Bronchial lymph node (tissue), 1 donor: ENCODE measurements around a stretch of chr21.

DNA sequence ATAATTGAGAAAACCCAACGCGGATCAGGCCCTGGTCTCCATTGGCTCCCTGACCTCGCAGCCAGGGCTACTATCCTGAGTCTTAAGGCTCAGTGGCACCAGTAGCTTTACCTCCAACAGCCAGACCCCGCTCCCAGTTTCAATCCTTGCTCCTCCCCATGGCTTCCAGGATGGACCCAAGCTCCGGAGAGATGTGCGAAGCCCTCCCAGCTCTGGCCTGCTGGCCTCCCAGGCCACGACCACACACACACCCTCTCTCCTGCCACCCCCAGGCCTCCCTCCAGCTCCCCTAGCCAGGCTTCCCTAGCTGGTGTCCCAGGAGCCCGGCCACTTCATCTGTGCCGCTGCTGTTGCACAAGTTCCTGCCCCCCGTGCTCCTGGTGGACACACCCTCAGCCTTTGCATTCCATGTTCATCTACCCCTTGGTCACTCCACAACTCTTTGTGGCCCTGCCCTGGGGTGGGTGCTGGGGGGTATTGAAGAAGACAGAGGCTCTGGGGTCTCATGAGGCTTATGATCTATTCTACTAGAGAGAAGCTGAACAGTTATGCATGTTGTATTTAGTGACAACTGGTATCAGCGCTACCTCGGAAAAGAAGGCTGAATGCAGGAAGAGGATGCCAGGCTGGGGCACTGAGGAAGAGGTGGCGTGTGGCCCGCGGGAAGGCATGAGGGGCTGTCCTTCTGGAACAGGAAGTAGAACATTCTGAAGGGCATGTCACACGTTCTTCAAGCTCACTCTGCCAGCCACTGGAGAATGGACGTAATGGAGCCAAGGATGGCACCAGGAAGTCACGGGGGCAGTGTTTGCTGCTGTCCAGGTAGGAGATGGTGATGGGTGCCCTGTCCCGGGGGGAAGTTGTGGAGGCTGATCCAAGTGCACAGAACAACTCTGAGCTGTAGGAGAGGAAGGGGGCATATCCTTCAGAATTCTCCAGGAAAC lies 172.5 kb downstream of the PSMG1 start:
- PRO-cap, result no peak

- PRO-cap, result no peak
These were observed 57.4 kb downstream of the PSMG1 start for GRCh38 chr21:39125769-39126333.

- PRO-cap, result no peak
These were observed 5.5 kb upstream of the PSMG1 start for GRCh38 chr21:39188726-39189099.

GRCh38 chr21:39198693-39199483 lies 15.6 kb upstream of the PSMG1 start:
- PRO-cap, result no peak

GRCh38 chr21:39346548-39347013 lies 2.3 kb downstream of the HMGN1 start:
- PRO-cap, result no peak

GRCh38 chr21:39647529-39647921 lies 34.8 kb downstream of the B3GALT5 start:
- PRO-cap, result no peak

- PRO-cap, result no peak
These were observed 38.5 kb downstream of the B3GALT5 start for GRCh38 chr21:39651193-39651726.

DNA sequence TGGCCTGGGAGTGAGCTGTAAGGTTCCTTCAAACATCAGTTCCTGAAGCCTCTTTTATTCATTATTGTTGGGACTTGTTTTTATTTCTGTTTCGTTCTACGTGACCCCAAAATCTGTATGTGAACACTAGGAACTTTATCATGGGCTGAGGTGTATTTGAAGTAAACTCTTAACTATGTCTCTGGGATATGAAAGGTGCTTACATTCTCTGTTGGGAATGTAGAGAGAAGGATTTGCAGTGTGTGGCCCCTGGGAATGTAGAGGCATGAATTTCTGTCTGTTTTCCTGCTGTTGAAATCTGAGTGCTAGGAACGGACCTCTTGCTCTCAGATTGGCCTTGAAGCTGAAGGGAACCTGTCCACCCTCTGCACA lies 58.8 kb downstream of the B3GALT5 start:
- PRO-cap, result no peak

DNA sequence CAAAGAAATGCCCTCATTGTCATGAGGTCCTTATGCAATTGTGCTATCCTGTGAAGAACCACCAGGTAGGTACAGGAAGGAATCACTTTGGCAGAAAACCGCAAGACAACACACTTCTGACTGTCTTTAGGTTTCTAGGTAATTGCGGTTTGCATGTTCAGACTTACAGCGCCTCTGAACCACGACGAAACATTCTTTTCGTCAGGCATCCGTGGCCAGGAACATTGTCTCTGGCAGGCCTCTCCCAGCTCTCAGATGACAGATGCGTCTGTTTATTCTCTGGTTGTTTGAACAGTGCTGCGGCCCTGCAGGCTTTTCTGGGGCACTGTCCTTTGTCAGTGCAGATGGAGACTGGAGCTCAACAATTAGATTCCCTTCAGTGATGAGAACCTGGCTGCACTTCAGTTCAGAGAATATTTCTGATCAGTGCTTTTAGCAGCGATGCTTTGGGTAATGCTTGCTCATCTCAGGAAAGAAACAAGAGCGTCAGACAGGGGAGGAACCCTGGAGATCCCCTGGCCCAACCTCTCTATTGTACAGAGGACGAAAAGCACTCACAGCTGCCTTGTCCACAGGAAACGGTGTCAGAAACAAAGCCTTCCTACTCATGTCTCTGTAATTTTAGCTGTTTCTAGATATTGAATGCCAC lies 63.4 kb downstream of the B3GALT5 start:
- PRO-cap, result unidirectional peak, plus-strand start at position 574 of the sequence

DNA sequence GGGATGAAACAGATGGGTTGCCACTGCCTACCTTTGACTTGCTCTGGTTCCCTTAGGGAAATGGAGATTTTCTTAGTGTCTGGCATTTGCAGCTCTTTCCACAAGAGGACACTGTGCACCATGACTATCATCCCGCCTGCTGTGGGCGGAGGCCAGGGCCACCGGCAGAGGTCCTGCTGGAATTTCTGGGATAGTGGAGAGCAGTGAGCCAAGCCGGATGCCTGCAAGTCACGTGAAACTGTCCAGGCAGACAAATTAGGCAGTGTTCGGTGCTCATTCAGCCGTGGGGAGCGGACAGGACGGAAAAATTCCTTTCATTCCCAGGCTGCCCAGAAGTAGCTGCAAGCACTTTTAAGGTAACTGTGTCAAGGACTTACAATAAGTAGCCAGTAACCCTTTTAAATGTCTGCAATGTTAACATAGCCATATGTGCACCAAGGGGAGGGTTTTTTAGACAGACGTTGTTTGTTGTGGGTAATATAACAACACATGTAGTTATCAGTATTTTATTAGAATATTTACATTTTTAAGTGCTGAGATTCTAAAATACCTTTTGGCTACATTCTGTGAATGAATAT lies 43.5 kb downstream of the IGSF5 start:
- PRO-cap, result unidirectional peak, plus-strand start at position 280 of the sequence

- PRO-cap, result no peak
These were observed 283.0 kb downstream of the DSCAM start for GRCh38 chr21:40563792-40564554.

DNA sequence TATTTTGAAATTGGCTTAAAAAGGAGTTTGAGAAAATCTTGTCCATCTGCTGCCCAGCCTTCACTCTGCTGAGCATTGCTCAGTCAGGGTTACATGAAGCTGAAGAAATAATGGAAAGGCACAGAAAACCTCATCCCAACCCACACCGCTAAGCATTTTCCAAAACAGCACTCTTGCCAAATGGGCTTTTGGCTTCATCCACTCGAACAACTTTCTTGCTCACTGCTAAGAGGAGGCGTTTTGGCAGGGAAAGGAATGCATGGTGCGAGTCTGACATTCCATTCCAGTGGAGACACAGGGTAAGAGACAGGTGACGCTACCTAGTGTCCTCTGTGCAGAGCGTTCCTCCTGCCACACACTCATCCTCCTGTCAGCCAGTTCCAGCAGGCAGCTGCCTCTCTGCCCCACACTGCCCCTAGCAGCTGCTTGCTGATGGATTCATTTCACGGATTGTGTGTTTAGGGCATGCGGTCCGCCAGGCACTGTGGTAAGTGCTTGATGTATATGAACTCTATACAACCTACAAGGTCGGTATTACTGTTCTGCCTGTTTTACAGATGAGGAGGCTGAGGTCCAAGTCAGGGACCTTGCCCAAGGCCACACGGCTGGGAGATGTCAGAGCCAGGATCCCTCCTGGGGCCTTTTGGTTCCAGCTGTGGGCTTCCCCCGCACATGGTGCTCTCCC lies 25.8 kb upstream of the BACE2 start:
- PRO-cap, result bidirectional peak, plus-strand start at position 286 of the sequence, minus-strand start at position 67 of the sequence; unidirectional peak, minus-strand start at position 361 of the sequence

- PRO-cap, result no peak
These were observed 1.2 kb upstream of the BACE2 start for GRCh38 chr21:41166751-41167240.

GRCh38 chr21:41366586-41367218 lies 4.9 kb downstream of the MX2 start:
- PRO-cap, result no peak

DNA sequence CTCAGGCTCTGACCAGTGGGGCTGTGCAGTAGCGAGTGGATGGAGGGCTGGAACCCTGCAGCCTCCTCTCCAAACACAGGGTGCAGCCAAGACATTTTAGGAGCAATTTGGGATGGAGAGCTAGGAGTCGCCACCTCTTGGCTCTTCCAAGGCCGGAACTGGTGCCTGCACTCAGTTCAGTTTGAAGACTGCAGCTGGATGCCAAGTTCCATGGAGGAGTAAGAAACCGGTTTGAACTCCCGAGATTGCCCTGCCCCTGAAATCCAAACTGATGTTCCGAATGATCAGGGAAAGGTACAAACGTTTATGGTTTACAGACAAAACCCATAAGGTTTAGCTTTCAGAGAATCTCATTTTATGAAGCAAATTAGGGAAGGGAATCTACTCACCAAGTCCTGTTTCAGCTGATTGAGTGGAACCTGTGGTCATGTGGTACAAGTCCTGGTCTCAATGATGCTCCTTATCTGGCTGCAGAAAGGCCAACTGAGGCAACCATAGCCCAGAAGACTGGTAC lies 3.0 kb downstream of the MX1 start:
- PRO-cap, result no peak

DNA sequence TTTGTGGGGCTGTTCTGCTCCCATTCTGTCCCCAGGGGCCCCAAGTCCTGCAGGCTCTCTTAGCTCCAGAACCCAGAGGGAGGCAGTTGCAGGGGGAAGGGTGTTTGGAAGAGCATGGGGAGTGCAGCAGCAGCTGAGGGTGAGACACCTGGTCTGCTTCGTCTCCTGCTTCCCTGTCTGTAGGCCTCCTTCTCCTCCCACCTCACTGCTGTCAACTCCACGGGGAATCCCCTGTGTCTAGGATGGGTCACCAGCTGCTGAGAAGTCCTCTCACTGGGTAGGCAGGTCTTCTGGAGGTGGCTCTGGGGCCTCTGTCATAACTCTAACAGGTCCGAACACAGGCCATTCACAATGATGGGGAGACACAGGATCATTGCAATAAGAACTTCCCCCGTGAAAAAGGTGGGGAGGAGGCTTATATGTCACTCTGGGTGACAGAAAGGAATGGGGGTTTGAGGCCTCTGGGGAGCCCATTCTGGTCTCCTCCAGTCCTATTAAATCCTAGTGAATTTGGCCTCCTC lies 13.1 kb upstream of the TMPRSS2 start:
- PRO-cap, result no peak

GRCh38 chr21:41556448-41556830 lies 48.5 kb upstream of the TMPRSS2 start:
- PRO-cap, result no peak

- PRO-cap, result no peak
These were observed 87.9 kb downstream of the RIPK4 start for GRCh38 chr21:41678863-41679379.

- PRO-cap, result no peak
These were observed 59.6 kb downstream of the RIPK4 start for GRCh38 chr21:41706937-41708034.

GRCh38 chr21:41834272-41835020 lies 44.7 kb downstream of the PRDM15 start:
- PRO-cap, result no peak